H7 (cell line): ENCODE measurements around the genes TET3, MTHFD2, RTKN and HK2.

- RAMPAGE, long total RNA: no peak
Observed at GRCh38 chr2:73642618-73643203, 489 bp upstream of the NAT8 start.

DNA sequence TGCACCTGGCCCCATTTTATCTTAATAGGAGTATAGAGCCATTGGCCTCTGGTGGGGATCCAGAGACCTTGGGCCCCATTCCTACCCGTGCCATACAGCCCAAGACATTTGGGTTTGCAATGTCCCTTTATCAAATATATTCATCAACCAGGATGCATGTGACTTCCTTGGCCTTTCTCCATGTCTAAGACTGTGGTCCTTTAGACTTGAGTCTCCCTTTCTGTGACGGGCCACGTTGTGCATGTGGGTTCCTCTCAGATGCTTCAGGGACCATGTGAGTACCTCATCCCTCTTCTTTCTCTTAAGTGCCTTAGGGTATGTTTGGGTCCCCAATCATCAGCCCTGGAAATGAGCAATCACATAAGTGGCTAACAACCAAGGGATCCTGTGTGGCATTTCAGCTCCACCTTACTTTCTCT, 4.2 kb upstream of the TPRKB start:
- RAMPAGE, long total RNA: no peak

DNA sequence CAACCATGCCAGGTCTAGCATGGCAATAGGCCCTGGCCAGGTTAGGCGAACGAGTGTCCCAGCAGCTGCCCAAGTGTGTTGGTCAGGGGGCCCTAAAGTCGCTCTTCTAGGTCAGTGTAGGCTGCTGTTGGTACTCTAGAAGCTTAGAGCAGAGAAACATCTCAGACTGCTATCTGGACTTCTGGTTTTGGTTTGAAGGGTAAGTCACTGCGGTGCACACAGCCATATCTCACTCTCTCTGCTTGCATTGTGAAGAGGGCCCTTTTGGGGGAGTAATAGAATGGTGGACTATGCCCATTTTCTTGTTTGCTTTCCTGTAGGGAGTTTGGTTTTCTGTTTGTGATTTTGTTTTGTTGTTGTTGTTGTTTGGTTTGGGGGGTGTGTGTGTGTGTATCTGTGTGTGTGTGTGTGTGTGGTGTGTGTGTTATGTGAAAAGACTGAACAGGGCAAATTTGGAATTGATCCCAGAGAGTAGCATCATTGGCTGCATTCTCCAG, 14.0 kb upstream of the TPRKB start:
- RAMPAGE, long total RNA: no peak

GRCh38 chr2:73951307-73951868, 24.7 kb downstream of the DGUOK start:
- RAMPAGE, long total RNA: no peak

DNA sequence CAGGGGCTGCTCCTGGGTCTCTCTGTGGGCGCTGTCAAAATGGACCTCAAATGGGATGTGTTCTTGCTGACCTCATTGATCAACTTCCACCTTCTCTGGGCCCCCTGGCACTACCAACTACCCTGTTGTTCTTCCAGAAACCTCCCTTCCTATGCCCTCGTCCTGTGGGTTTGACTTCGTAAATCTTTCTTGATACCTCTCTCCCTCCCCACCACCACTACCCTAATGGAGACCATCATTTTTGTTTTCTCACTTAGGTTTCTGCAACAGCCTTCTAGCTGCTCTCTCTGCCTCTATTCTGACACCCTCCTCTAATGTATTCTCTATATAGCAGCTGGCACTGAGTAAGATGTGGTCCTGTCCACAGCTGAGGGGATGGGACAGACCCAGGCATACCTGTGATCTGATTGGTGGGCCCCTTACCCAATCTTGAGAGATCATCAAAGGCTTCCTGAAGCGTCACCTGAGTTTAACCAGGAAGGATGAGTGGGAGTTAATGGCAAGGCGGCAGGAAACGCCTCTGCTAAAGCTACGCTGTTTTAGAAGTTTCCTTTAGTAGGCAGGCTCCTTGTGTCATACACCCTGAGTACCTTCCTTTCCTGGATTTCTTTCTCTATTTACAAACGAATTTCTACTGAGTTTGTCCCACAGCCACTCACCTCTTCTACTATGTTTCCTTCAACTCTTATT, 5.8 kb upstream of the TET3 start:
- RAMPAGE, long total RNA: no peak

- RAMPAGE, long total RNA: no peak
Observed at GRCh38 chr2:73984588-73985353, at the start of gene TET3. TET3 (plus strand) TSS chr2:73984910.

- RAMPAGE, long total RNA: no peak
Observed at GRCh38 chr2:74054238-74054657, 69.5 kb downstream of the TET3 start.

DNA sequence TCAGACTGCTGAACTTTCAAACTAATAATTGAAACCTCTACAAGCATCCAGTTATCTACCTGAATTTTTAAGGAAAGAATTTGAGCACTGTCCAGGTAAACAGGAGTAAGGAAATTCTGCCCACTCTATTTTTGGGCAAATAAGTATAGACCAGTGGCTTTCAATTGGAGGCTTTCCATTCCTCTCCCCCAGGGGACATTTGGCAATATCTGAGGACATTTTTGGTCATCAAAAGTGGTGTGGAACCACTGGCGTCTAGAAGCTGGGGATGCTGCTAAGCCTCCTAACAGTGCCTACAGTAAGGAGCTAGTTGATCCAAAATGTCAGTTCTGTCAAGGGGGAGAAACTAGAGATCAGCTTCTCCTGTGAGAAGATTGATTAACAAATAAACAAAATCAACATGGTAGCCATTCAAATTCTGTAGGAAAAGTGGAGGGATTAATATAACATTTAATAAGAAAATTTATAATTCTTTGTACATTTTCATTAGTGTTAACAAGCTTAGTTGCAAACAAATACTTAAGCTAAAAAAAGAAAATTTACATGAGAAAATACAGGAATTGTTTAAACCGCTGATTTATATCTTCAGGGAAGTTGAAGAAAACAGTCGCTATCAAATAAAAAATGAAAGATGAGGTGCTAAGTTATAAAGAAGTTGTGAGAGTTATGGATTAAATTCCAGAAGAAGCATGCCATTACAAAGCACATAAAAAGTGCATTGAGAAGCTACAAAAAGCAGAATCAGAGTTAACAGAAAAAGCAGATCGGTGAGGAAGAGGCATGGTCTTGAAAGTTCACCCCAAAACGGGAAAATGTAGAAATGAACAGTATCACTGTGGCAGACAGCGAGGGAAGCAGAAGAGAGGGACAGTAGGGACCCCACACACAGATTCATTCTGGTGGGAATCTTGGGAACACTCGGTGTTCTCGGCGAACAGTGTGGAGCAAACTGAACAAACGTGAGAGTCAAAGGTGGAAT, 73.0 kb downstream of the TET3 start:
- RAMPAGE, long total RNA: no peak

- RAMPAGE, long total RNA: no peak
Observed at GRCh38 chr2:74094060-74094767, 53.5 kb downstream of the BOLA3 start.

- RAMPAGE, long total RNA: no peak
Observed at GRCh38 chr2:74147217-74147779, 414 bp downstream of the BOLA3 start.

- RAMPAGE, long total RNA: start-site peak on the plus strand at chr2:74198612-74198620, 1,542 reads
Observed at GRCh38 chr2:74198153-74198769, at the start of gene MTHFD2. MTHFD2 (plus strand) TSS chr2:74198615.

DNA sequence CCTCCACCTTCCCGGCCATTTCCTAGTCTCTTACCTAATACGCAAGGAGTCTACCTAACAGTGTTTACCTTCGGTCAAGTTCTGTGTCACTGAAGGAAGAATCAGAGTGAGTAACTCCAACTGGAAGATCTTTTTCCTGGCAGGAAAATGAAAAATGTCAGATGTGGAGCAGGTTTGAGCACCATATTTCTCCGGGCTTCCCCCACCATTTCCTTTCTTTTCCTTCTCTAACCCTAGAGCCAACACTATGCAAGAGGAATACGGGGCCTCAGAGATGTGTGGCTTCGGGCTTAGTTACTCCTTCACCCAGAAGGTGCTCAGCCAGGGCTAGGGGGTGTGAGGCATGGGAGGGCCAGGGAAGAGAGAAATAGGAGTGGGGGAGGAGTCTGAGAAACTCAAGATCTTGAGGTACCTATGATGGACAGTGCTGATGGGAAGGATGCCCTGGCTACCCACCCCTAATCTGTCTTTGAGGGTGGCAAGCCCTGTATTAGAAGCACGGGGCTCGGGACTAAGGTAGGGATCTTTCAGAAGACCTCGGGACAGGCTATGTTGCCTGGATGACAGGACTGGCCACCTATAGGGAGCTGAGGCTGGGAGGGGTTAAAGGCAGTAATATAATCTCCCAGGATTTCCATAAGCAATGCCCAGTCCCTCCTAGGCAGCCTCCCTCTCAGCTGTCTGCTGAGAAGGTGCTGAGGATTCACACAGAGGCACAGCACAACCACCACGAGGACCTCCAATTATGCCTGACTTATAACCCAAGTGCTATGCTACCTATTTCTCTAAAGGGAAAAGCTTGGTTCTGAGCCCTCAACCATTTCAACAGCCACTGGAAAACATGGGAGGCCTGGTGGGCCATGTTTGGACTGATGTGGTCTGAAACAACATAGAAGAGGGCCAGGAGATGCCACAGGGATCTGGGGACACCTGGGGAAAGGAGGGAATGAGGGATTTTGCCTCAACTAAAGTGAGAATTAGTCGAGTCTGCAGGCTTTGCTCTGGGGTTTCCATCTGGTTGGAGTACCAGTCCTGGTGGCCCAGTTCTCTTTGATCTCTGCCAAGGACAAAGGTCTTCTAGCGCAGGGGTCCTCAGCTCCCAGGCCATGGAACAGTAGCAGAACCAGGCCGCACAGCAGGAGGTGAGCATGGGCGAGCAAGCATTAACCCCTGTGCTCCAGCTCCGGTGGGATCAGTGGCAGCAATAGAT, 23.4 kb downstream of the MTHFD2 start:
- RAMPAGE, long total RNA: no peak

DNA sequence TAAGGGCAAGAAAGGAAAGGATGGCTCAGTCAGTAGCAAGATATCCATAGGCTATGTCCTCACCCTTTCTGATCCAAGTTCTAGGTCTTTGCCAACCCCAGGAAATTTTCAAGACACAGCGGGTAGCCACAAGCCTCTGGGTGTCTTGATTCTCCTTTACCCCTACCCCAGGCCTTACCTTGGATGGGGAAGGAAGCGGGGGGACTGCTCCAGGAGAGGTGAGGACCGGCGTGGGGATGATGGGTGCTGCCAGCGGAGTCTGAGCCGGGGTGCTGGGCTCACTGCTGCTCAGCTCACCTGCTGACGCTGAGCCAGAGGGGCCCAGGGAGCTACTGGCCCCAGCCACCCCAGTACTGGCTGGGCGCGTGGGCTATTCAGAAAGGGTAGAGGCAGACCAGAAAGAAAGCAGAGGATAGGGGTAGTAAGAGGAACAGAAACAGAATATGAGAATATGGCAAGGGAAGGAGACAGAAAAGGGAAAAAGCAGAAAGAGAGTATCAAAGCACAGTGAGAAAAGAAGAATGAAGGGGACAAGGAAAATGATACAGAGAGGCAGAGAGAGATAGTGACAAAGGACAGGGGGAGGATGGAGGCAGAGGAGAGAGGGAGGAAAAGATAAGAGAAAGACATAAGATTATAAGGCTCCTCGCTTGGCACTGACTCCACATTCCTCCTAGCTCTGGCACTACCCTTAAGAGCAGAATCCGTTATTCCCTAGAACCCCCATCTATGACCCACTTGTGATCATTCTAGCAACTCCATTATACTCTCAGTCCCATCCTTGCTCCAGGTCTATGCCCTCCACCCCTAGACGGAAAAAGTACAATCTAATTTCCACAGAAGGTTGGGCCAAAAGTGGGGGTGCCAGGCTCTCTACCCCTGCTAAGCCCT, 8.5 kb downstream of the DCTN1 start:
- RAMPAGE, long total RNA: no peak

DNA sequence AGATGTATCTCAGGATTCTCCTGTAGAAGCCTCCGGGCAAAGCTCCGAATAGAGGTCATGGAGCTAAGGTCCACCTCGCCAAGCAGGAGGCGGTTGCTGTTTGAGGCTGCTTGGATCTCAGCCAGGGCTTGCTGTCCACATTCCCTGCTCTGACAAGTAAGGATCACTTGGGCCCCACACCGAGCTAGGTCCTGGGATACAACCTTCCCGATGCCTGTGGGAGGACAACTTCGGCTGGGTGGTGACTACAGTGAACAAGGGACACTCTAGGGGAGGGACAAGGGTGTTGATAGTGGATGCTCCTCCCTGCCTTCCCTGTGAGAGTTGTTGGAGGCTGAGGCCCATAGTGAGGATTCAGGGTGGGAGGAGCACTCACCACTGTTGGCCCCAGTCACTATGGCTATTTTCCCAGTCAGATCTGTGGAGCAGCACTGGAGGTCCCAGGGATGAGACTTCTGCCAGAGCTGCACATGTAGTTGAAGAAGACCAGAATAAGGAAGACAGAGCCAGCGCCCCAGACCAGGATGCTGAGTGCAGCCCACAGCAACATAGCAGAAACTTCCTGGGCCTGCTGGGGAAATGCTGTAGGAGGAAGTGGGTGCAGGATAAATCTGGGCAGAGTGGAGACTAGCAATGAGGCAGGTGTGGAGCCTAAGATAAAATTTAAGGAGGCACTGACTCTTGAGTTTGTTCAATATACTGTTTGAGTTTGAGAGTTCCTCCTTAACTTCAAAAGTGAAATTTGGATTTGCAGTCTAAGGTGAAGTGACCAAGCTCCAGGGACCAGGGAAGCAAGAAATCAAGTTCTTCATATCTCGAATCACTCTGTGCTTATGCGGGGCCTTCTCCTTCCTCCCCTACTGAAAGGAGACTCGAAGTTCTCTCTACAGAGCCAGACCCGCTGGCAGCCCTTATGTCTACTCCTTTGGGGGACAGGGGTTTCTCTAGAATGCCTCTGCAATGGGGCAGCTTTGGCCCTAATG, 8.1 kb downstream of the C2orf81 start:
- RAMPAGE, long total RNA: no peak

DNA sequence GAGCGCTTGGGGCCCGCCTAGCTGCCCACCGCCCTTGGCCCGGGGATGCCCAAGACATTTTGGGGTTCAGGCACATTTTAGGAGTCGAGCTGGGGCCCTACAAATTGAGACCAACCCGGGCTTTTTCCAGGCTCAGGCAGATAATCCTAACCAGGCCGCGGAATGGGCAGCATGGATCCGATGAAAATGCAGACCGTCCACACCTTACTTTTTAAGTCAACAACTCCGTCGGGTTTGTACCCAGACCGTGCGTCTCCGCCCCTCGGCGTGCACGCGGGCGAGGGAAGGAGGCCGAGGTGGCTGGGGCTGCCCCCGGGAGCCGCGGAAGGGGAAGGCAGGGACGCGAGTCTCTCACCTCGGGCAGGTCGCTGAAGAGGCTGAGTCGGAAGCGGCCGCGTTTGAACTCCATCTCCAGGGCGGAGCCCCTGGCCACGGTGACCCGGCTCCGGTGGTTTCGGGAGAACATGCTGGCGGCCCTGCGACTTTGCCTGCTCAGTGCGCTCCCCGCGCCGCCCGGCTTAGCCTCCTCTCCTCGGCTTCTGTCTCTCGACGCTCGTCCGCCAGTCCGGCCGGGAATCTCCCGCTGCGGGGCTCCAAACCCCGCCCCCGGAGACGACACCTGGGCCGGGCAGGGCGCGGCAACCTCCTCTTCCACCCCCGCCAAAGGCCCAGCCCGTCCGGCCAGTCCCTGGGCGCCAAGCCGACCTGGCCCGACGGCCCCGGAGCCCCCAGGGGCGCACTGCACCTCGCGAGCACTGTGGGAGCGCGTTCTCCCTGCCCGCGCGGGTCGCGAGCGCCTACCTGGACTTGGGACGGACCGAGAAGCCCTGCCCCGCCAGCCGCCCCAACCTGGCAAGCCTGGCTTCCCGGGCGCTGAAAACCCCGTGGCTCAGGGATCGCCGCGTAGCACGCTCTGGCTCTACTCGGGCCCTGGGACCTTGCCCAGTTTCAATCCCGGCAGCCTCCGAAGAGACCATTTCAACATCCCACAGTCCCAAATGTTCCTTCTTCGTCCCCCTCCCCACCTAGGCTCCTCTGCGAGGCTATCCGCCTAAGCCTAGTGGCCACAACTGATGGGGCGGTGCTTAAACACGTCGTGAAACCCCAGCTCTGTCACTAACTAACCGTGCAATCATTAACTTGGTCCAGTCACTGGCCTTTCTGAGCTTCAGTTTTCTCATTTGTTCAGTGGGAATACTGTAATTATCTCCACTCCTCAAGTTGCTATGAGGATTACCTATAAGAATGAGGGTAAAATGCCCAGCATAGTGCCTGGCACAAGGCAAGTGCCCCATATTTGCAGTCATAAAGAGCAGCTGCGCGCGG, at the start of gene RTKN:
Gene RTKN, minus strand, starts transcription at position 587 of the 1,326 bp plus-strand sequence.
- RAMPAGE, long total RNA: start-site peak on the minus strand centred at position 566 of the sequence, 59 bp wide, 246 reads

GRCh38 chr2:74554931-74555998, 745 bp downstream of the DOK1 start:
- RAMPAGE, long total RNA: no peak

GRCh38 chr2:74831863-74832327, 2.0 kb upstream of the HK2 start:
- RAMPAGE, long total RNA: no peak

DNA sequence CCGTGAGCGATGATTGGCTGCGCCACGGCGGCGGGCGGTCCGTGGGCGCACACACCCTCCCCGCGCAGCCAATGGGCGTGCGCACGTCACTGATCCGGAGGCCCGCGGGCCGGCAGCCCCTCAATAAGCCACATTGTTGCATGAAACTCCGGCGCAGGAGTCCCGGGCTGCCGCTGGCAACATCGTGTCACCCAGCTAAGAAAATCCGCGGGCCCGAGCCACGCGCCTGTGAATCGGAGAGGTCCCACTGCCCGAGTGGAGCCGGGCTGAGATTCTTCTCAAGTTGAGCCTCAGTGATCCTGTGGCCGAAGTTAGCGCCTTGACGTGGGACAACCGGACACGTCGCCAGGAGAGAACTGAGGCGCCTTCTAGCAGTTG, at the start of gene HK2:
Gene HK2, plus strand, starts transcription at position 131 of the 378 bp plus-strand sequence.
- RAMPAGE, long total RNA: no peak

DNA sequence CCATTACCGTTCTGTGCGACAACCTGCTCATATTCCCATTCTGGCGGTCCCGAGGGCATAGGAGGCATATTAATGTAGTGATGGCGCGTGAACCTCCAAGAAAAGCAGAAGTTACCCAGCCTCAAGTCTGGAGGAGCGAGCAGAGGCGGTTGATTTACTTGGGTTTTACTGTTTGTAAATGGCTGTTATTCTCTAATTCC, 1.8 kb downstream of the HK2 start:
- RAMPAGE, long total RNA: no peak

DNA sequence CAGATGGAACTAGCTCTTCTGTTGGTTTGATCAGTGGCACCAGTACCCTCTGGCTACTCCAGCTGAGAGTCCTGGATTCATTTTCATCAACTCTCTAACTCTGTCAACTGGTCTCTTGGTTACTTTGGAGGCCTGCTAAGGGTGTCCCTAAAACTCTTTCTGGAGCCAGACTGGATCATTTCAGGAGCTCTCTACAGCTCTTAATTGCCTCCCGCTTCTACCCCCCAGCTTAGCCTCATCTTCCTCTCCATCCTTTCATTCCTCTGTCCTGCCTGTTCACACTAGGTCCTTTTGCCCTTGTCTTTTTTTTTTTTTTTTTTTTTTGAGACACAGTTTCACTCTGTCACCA, 3.4 kb downstream of the HK2 start:
- RAMPAGE, long total RNA: no peak